Measurements from ENCODE around the gene DDX53.

DNA sequence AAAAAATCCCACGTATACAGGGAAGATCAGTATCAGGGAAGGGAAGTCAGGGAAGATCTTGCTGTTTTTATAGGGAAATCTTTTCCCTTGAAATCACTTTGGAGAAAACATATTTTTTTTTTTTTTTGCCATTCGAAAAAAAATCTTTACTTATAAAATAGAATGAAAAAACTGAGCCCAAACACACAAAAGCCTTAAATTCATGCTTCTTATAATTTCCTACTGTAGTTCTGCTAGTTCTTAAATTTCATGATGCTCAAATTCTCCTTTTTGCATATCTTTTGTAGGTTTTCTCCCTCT is 66.1 kb upstream of the ADGRG2 start:
- PRO-cap, 7 experiments, result peak in 3 of 7 experiments; most common plus-strand start position 117 of the sequence (in 2)
- RAMPAGE, long total RNA, 2 experiments, result no peak in any of the 2 experiments

DNA sequence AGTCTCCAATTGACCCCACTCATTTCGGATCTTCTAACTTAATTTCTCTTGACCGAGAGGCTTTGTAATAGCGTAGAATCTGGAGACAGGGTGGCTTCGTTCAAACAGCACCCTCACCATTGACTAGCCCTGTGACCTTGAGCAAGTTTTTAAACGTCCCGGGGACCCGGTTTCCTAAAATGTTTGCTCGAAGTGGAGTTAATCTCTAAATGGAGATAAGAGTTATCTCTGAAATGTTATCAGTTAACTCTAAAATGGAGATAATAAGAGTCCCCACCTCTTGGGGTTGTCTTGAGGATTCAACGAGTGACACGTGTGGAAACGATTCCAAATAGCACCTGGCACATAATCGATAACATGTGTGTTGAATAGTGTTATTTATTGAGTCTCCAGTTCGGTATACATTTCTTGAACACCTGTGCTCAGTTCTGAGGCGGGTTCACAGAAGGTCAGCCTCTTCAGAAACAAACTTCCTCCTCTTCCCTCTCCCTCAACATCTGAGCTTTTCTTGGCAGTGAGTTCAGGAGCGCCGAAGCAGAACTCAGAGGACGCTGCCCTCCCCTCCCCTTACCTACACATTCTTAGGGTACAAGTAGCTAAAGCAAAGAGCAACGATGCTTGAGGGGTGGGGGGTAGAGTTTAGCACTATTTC is 823 bp downstream of the PDHA1 start:
- PRO-cap, 7 experiments, result no peak in any of the 7 experiments
- RAMPAGE, long total RNA, 2 experiments, result no peak in any of the 2 experiments

DNA sequence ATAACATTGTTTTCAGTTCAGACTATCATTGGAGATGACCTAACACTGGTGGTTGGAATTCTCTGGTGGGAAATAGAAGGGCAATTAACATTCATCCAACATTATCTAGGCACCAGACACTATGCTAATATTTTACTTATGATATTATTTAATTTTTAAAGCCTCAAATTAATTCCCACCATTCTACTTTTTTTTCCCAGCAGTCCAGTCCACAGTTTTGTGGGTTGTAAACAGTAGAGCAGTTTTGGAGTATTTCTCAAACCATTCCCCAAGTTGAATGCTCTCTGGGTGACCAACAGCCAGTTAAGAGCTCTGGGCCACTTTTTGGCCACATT is 66.6 kb downstream of the MAP3K15 start:
- PRO-cap, 7 experiments, result no peak in any of the 7 experiments
- RAMPAGE, long total RNA, 2 experiments, result no peak in any of the 2 experiments

- PRO-cap, 7 experiments, result no peak in any of the 7 experiments
- RAMPAGE, long total RNA, 2 experiments, result no peak in any of the 2 experiments
Measured at GRCh38 chrX:19772594-19773215, 114.7 kb downstream of the SH3KBP1 start.

GRCh38 chrX:19802743-19803300 is 84.6 kb downstream of the SH3KBP1 start:
- PRO-cap, 7 experiments, result no peak in any of the 7 experiments
- RAMPAGE, long total RNA, 2 experiments, result no peak in any of the 2 experiments

GRCh38 chrX:19836084-19836829 is 51.1 kb downstream of the SH3KBP1 start:
- PRO-cap, 7 experiments, result no peak in any of the 7 experiments
- RAMPAGE, long total RNA, 2 experiments, result start-site peak on the minus strand in 1 of 2 experiments, at chrX:19836167-19836242 at its widest, 5 reads per replicate

DNA sequence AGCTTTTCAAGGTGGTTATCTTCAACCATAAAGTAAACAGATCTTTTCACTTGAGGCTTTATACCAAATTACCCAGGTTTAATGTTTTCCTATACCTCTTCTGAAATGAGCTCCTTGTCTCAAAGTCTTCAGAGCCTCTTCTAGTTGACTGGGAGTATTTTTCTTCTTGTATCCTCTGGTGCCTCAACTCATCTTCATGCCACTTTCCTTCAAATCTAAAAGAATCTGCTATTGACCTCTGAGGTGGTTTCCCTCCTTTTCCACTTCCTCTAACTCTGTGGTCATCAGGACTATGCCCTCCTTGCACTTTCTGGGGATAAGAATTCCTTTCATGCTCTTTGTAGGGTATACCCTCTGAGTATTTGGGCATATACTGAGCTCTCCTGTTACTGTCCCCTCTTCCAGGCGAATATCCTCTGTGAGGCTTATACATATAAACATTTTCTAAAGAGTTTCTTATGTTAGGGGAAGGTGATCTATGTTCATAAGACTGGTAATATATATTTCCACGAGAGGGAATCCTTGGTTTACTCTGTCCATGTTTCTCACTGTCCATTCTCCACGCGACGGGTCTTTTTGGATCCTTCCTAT is 24.8 kb downstream of the BCLAF3 start:
- PRO-cap, 7 experiments, result no peak in any of the 7 experiments
- RAMPAGE, long total RNA, 2 experiments, result no peak in any of the 2 experiments

DNA sequence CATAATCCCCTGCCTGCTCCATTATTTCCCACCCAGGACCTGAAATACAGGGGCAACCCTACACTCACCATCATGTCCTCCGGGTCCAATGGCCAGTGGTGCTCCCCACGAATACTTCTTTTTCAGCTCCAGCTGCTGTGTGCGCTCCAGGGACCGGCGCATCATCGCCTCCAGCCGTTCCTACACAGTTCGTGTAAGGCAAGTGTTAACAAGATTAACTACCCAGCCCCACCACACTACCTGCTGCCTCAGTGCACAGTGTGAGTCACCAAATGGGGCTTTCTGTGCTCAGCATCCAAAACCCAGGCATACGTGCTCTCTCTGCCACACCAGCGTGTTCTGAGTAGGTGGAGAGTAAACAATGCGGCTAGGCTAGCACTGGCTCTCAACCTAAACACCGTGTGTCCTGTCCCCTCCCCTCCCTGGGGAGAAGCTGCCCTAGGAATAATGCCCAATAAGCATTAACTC is 60.1 kb downstream of the MAP7D2 start:
- PRO-cap, 7 experiments, result no peak in any of the 7 experiments
- RAMPAGE, long total RNA, 2 experiments, result no peak in any of the 2 experiments

- PRO-cap, 7 experiments, result no peak in any of the 7 experiments
- RAMPAGE, long total RNA, 2 experiments, result start-site peak on the minus strand in 1 of 2 experiments, at chrX:20251976-20252338 at its widest, 6 reads per replicate
Measured at GRCh38 chrX:20252076-20252972, 14.4 kb downstream of the RPS6KA3 start.

DNA sequence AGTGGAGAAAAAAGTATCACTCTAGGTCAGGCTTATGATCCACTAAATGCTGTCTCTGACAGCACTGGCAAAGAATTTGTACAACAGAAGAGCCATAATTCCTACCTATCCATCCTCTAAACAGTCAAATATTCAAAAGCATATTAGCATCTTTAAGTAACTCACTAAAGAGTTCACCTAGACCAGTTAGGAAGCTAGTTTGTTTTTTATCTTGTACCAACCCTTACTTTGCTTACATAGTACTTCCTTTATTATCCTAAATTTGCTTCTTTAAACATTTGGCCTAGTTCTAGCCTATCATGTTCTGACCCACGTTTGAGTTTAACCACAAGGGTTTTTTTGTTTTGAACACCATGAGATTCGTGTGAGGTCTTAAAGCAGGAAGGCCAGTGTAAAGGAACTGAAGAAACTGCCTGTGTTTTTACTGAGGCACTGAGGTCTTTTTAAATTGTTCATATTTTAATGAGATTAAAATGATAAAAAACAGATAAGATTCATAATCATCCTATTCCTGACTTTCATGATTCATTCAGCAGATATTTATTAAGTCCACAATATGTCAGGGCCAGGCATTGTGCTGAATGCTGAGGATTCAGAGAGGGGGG is 3.4 kb downstream of the RPS6KA3 start:
- PRO-cap, 7 experiments, result no peak in any of the 7 experiments
- RAMPAGE, long total RNA, 2 experiments, result no peak in any of the 2 experiments

DNA sequence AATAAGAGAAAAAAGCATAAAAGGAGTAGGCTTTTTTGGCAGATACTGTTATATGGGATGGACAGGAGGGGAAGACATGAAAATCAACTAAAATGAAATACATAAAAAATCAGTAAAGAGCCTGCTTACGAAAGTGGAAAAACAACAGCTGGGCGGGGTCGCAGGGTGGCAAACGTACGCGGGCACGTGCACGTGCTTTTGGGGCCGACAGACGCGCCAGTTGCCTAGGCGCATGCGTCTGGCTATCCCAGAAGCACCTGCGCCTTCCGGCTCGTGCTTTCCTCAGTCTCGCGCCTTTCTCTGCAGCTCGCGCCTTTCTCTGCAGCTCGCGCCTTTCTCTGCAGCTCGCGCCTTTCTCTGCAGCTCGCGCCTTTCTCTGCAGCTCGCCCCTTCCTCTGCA is 204 bp downstream of the YY2 start:
- PRO-cap, 7 experiments, result no peak in any of the 7 experiments
- RAMPAGE, long total RNA, 2 experiments, result no peak in any of the 2 experiments

DNA sequence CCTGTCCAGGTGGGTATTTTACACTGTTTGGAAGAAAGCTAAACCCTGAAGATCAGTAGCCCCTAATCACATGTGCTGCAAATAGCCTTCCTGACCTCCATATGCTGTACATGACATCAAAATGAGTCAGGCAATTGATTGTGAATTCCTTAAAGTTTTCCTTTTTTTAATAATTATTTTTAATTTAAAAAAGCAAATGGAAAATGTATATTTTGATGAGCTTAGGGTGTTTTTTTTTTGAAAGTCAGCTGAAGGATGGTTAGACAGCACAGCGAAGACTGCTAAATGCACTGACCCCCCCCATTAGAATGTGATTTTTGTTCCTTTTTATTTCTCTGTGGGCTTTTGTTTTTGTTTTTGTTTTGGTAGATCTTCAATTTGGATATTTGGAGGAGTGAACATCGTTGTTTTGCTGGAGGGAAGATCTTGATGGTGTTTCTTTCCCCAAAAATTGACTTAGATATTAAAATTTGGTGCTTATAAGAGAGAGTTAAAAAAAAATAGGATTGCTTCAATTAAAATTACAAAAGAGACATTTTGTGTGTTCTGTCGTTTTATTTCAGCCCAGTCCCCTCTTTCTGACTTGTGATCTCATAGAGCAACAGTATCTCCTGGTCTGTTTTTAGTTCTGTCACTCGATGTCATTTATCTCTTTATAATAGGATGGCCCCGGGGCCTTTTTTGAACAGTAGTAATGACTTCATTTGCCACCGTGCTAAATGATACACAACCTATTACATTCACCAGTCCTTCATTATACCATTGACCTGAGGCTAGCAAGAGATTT is 37.6 kb upstream of the PHEX start:
- PRO-cap, 7 experiments, result no peak in any of the 7 experiments
- RAMPAGE, long total RNA, 2 experiments, result no peak in any of the 2 experiments

GRCh38 chrX:22686178-22686522 is 313.6 kb upstream of the DDX53 start:
- PRO-cap, 7 experiments, result no peak in any of the 7 experiments
- RAMPAGE, long total RNA, 2 experiments, result no peak in any of the 2 experiments

- PRO-cap, 7 experiments, result no peak in any of the 7 experiments
- RAMPAGE, long total RNA, 2 experiments, result no peak in any of the 2 experiments
Measured at GRCh38 chrX:22999448-23000052, at the start of gene DDX53. TSS of gene DDX53 (plus strand) at chrX:22999960.

GRCh38 chrX:23659962-23660947 is 7.0 kb upstream of the PRDX4 start:
- PRO-cap, 7 experiments, result no peak in any of the 7 experiments
- RAMPAGE, long total RNA, 2 experiments, result no peak in any of the 2 experiments

DNA sequence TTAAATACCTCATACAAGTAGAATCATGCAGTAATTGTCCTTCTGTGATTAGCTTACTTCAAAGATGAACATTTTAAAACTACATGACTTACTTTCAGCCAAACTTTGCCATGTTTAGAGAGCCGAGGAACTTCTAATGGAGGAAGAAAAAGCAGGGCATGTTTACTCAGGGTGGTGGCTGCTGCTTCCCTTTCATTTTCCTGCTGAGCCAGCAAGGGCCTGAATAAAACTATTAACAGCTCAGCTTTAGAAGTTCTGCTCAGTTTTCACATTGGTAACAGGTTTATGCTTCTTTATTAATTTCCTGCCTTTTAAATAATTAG is 62.2 kb downstream of the APOO start:
- PRO-cap, 7 experiments, result no peak in any of the 7 experiments
- RAMPAGE, long total RNA, 2 experiments, result no peak in any of the 2 experiments

DNA sequence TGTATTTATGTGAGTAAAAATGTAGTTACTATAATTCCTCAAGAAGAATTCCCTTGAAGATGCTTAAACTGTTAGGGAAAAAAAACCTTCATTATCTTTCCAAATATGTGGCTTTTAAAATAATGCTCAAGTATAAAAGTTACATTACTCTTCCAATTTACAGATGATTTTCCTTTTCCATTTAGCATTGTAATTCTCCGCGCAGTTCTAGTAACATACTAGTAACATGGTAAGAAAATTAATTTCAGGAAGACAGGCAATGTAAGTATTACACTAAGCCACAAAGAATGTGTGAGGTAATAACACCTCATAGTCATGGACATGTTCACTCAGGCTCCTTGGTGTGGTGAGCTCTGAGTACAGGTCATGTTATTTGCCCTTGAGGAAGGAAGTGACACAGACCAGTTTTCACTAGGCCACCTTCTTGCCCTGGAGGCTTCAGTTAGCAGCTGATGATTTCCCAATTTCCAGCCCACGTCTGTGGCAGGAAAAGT is 6.8 kb downstream of the APOO start:
- PRO-cap, 7 experiments, result no peak in any of the 7 experiments
- RAMPAGE, long total RNA, 2 experiments, result no peak in any of the 2 experiments

DNA sequence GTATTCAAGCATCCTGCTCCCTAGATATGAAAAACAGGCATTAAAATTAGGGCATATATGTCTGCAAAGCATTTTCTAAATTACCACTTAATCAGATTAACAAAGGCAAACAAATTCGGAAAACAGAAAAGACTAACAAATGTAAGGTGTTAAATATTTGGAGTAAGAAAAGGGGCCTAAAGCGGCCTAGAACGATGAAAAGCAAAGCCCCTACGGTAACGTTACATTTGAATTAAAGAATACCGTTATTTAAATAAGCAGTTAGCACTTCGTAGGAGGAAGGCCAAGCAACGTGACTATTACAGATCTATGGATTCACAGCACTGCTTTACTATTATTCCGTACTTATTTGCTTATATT is 3.1 kb downstream of the KLHL15 start:
- PRO-cap, 7 experiments, result no peak in any of the 7 experiments
- RAMPAGE, long total RNA, 2 experiments, result no peak in any of the 2 experiments

GRCh38 chrX:24146459-24146998 is 3.0 kb upstream of the ZFX start:
- PRO-cap, 7 experiments, result peak in 1 of 7 experiments; most common plus-strand start chrX:24146745 (in 1)
- RAMPAGE, long total RNA, 2 experiments, result no peak in any of the 2 experiments

DNA sequence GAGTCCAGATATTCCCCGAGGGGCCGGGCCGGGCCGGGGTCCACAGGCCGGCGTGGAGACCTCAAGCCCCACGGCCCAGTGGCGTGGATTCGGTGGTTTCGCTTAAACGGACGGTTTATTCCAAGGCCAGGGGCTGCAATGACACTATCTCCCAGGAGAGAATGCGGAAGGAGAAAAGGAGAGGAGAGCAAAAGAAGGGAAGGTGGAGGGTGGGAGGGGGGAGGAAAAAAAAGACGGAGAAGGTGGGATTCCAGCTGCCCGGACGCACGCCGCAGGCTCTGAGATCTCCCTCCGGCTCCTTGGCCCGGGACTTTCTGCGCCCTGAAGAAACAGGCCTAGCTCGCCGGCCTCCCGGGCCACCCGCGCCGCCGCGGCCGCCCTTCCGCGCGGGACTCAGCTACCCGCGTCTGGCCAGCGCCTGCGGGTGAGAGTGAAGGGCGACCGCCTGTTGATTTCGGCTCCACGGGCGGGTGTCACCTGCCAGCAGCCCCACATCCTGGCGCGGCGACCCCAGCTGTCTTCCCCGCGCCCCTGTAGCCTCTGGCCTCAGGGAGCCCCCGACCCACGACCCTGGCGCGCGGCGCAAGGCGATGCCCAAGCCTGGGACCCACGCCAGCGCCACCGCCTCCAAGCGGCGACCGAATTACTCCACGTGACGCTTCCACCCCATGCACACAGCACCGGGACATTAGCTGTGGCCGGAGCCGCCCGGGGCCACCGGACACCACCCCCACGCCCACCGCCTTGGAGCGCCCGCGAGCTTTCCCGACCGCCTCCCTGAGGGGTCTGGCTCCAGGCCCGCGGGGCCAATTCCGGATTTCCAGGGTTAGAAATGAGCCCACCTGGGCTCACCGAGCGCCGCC is 10.4 kb downstream of the ARX start:
- PRO-cap, 7 experiments, result peak in 2 of 7 experiments; most common plus-strand start position 326 of the sequence (in 1); most common minus-strand start position 316 of the sequence (in 1)
- RAMPAGE, long total RNA, 2 experiments, result no peak in any of the 2 experiments

Data from ovary (tissue), 7 donors.